Glomerular endothelial cell (primary cell): ENCODE results near the genes ZNF100 and ZNF492.

DNA sequence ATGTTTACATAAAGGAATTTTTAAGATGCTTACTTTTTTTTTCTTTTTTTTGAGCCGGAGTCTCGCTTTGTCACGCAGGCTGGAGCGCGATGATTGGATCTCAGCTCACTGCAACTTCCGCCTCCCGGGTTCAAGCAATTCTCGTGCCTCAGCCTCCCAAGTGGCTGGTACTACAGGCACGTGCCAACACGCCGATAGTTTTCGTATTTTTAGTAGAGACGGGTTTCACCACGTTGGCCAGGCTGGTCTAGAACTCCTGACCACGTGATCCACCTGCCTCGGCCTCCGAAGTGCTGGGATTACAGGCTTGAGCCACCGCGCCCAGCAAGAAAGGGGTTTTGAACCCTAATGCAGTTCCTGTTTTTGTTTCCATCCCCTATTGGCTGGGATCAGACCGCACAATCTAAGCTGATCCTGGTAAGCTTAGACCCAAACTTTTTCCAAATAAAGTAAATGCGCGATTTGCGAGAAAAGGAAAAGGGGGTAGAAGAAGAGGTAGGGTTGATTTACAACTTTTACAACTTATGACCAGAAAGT lies 909 bp downstream of the ZNF626 start:
- RAMPAGE, long total RNA, result no peak

DNA sequence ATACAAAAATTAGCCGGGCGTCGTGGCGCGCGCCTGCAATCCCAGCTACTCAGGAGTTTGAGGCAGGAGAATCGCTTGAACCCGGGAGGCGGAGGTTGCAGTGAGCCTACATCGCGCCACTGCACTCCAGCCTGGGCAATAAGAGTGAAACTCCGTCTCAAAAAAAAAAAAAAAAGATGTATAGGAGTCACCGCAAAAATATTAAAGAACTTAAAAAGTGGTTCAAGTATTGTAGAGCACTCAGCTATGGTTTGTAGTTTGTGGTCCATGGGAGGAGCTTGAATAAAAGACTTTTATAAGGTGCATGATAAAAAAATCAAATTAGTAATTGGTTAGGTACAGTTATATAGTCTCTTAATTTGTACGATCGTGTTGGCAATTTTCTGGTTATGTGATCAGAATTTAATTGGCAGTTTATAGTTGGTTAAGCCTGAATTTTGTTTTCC lies 899 bp downstream of the ZNF85 start:
- RAMPAGE, long total RNA, result no peak

- RAMPAGE, long total RNA, result no peak
Measured at GRCh38 chr19:21766699-21767998, at the start of gene ZNF100. ZNF100 (minus strand) TSS chr19:21767579.

DNA sequence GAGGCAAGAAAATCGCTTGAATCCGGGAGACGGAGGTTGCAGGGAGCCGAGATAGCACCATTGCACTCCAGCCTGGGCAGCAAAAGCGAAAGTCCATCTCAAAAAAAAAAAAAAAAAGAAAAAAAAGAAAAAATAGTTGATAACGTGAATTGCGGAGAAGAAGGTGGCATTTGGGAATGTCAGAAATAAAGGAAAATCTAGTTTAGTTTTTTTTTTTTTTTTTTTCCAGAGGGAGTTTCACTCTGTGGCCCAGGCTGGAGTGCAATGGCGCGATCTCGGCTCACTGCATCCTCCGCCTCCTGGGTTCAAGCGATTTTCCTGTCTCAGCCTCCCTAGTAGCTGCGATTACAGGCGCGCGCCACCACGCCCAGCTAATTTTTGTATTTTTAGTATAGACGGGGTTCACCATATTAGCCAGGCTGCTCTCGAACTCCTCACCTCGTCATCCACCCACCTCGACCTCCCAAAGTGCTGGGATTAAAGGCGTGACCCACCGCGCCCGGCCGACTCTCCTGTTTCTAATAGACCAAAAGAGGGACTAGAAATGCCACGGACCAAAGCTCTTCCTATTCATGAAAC lies 743 bp downstream of the ZNF43 start:
- RAMPAGE, long total RNA, result no peak

DNA sequence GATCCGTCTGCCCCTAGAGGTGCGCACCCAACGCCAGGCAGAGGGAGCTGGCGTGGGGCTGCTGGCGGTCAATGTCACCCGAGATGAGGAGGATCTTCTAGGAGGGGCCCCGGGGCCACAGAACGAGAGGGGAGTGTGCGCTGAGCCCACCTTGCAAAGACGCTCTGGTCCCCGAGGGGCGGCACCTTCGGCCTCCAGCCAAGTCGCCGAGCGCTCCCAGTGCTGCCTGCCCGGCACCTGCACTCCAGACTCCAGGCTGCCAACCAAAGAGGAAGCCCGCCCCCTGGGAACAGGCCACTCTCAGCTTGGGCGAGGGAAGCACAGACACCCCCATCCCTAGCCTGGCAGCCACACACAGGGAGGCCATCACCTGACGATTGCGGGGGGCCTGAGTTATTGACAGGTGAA lies 10.4 kb upstream of the ZNF492 start:
- RAMPAGE, long total RNA, result no peak

GRCh38 chr19:22633897-22634465 lies at the start of gene ZNF492:
ZNF492 (plus strand) TSS chr19:22634324.
- RAMPAGE, long total RNA, result no peak

DNA sequence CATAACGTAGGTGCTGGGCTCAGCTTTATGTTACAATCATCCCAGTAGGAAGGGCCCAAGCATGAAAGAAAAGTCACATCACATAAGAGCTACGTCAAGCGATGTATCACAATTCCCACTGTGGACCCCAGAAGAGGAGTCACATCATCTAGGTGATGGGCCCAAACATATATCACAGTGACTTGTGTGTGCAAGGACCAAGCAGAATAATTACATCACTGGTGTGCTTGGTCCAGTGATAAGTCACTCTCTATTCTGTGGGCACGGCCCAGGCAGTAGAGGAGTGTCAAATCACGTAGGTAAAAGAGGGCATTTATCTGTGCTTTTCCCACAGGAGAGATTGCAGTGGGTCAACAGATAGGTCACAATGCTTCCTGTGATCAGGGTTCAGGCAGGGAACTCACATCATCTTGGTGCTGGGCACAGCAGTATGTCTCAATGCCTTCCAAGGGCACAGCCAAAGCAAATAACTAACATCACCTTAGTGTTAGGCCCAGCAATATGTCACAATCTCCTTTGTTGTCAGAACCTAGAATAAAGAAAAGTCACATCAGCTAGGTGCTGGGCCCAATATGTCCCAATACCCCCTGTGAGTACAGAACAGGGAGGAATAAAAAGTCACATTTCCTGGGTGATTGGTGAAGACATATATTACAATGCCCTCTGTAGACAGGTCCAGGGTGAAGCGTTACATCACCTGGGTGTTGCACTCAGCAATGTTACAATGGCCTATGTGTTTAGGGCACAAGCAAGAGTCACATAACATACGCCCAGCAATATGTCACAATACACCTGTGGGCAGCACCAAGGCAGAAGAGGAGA lies 11.2 kb upstream of the ZNF724 start:
- RAMPAGE, long total RNA, result no peak

GRCh38 chr19:23264275-23264686 lies 14.1 kb upstream of the ZNF724 start:
- RAMPAGE, long total RNA, result no peak

GRCh38 chr19:23379586-23380075 lies 15.6 kb downstream of the ZNF91 start:
- RAMPAGE, long total RNA, result no peak

GRCh38 chr19:24002365-24002761 lies 84.6 kb upstream of the ZNF254 start:
- RAMPAGE, long total RNA, result no peak

DNA sequence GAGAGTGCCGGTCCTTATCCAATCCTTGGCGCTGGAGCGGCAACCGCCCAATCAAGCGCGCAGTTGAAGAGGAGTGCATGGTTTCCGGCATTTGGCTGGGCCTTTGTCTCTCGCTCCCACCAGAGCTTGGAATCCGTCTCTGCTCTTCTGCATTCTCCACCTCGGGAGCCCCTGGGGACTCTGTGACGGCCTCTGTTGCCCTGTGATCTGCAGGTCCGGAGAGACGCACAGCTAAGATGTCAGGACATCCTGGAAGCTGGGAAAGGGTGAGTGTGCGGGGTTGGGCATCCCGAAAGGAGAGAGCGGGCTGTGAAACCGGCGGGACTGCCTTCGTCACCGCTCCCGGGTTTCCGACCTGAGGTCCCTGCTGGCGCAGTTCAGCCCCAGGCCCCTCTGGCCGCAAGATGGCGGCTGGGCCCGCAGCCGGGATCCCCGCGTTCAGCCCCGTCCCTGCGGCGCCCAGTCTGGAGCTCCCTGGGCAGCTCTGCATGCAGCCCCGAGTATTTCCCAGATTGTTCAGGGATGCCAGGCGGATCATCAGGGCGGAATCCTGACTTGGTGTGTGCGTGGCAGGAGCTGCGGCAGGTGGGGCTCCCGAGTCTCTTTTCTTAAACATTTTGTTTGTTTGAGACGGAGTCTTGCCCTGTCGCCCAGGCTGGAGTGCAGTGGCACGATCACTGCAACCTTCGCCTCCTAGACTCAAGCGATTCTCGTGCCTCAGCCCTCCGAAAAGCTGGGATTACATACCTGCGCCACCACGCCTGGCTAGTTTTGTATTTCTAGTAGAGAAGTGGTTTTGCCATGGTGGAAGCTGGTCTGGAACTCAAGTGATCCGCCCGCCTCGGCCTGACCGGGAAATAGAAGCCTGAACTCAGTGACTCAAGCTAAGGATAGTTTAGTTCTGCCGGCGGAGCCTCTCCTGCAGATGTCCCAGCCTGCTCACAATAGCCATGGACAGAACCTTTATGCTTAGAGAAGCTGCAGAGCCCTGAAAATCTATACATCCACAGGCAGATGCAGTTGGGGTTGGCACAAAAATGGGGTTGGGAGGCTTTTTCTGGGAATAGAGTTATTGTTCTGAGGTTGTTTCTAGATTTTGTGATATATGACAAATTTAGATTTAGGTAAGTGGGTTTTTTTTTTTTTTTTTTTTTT lies 53.3 kb upstream of the ZNF254 start:
- RAMPAGE, long total RNA, result start-site peak on the plus strand centred at position 115 of the sequence, 56 bp wide, 97 and 88 reads in 2 replicates

GRCh38 chr19:27761277-27761838 lies 1451.6 kb downstream of the UQCRFS1 start:
- RAMPAGE, long total RNA, result no peak

DNA sequence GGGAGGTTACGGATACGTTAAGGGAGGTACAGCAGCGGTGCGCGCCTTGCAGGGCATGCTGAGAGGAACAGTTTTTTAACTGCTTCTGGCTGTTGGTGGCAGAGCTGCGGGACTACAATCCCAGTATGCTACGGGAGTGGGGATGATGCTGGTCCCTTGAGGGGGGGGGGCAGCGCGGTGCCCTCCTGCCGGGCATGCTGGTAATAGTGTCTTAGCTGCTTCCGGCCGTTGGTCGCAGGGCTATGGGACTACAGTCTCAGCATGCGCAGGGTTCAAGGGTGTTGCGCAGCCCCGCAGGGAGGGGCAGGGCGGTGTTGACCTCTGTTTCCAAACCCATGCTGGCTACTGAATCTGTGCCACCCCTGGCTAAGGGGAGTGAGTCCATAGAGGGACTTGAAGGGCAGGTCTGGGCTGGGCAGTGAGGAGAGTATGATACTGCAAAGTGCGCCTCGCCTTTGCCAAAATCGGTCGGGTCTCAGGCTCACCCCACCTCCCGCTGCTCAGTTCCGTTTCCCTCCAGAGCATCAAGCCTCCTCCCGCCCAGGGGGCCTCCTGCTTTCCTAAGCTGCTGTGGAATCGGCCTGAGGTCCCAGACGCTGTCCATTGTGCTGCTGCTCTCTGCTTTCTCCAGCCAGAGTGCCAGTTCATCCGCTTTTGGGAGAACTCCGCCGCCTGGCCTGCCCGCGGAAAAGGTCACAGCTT lies 1418.6 kb downstream of the UQCRFS1 start:
- RAMPAGE, long total RNA, result no peak

DNA sequence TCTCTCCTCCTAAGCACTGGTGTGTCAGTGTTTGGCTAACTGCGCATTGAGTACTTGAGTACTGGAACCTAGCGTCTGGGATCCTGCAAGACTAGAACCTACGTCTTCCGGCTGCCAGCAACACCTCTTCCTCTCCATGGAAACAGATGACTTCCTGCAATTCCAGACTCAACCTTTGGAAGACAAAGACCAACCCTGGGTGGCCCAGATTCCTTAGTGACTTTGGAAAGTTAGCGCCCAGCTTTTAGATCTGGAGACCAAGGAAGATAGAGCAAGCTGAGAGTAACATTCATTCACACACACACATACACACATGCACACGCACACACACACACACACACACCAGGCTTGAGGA lies 789.0 kb downstream of the UQCRFS1 start:
- RAMPAGE, long total RNA, result no peak

- RAMPAGE, long total RNA, result no peak
Measured at GRCh38 chr19:29211589-29212889, 912 bp downstream of the UQCRFS1 start.

DNA sequence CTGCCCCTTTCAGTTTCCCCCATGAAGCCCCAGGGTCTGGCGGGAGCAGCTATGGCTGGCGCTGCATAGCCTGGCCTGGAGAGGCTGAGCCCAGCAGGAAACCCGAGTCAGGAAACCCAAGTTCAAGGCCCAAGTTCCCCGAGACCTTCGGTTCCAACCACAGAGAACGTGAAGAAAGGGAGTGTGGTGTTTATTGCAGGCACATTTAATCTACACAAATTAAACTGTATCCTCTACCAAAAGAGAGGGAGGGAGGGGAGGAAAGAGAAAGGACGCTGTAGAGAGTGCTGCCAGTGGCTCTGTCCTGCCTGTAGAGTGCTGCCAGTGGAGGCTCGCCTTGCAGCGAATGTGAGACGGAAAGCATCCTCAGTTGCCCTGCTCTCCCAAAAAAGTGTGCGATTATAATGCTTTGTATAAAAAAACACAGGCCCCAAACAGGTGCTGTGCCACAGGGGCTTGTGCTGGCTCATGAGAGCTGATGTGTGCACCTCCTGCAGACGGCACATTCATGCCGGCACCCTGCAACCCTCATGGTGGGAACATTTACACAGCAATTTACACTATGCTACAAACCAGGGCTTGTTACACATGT lies 16.3 kb downstream of the POP4 start:
- RAMPAGE, long total RNA, result no peak

DNA sequence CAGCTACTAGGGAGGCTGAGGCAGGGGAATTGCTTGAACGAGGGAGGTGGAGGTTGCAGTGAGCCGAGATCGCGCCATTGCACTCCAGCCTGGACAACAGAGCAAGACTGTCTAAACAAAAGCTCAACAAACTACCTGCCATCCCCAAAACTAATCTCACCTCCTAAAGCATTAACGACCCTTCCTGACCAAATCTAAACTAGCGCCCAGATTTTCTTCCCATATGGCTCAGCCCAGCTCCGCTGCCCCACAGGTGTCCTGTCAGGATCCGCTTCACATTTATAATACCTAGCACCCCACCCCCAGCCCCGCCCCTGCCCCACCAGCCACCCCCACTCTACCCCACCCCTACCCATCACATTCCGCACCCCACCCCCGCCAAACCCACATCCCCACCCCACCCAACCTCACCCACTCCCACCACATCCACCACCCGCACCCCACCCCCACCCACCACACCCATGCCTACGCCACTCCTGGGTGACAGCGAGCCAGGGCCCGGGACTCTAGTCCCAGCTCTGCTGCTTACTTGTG lies 616 bp downstream of the C19orf12 start:
- RAMPAGE, long total RNA, result no peak

GRCh38 chr19:29842965-29843752 lies 31.4 kb downstream of the CCNE1 start:
- RAMPAGE, long total RNA, result no peak

GRCh38 chr19:29844623-29845509 lies 33.1 kb downstream of the CCNE1 start:
- RAMPAGE, long total RNA, result no peak

DNA sequence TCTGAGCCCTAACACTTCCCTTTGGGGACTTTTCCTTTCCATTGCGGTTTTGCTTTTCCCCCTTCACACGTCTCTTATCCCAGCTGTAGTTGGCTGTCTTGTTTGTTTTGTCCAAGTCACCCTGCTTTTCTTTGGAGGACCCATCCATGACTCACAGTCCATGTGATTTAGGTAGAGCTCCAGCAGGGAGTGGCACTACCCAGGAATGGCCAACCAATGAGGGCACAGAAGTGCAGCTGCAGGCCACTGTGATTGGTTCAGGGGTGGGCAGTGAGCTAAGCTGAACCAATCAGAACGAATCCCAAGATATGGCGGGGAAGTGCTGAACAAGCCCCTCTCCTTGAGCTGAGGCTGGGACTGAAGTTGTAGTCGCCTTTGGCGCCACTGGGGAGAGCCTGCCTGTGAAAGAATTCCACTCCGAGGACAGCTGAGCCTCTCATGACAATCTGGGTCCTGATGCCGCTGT lies 63.0 kb upstream of the URI1 start:
- RAMPAGE, long total RNA, result no peak